Mammary epithelial cell (primary cell): Measurements from ENCODE around the genes TADA1 and XCL2.

- CAGE, long polyA plus RNA, result no peak
- RRBS, result 2% methylated on average over 19 of the region's 44 CpGs
Measured at GRCh38 chr1:166839739-166840093, 441 bp downstream of the POGK start.

DNA sequence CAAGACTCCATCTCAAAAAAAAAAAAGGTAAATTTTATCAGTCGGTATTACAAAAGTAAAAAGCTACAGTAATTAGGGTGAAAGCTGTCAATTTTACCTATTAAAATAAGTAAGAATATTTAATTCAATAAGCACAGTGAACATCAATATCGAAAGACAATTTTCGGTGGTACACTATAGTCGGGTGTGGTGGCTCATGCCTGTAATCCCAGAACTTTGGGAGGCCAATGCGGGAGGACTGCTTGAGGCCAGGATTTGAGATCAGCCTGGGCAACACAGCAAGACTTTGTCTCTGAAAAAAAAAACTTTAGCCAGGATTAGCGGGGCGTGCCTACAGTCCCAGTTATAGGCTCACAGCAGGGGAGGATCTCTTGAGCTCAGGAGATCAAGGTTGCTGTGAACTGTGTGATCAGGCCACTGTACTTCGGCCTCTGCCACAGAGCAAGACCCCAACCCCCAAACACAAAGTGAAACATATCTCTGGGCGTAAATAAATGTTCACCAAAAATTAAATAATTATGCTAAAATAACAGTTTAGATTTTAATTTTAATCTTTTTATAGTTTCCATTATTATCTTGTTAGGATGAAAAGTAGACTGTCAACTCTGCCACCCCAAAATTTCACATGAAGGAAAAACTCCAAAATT is 1.6 kb downstream of the TADA1 start:
- CAGE, long polyA plus RNA, result no peak
- RRBS, result no CpG with 5 or more reads among the region's 9 CpGs

- CAGE, long polyA plus RNA, result no peak
- RRBS, result under 1% methylated on average over 14 of the region's 46 CpGs
Measured at GRCh38 chr1:166876141-166876793, at the start of gene TADA1. TADA1 (minus strand) TSS chr1:166876264.

DNA sequence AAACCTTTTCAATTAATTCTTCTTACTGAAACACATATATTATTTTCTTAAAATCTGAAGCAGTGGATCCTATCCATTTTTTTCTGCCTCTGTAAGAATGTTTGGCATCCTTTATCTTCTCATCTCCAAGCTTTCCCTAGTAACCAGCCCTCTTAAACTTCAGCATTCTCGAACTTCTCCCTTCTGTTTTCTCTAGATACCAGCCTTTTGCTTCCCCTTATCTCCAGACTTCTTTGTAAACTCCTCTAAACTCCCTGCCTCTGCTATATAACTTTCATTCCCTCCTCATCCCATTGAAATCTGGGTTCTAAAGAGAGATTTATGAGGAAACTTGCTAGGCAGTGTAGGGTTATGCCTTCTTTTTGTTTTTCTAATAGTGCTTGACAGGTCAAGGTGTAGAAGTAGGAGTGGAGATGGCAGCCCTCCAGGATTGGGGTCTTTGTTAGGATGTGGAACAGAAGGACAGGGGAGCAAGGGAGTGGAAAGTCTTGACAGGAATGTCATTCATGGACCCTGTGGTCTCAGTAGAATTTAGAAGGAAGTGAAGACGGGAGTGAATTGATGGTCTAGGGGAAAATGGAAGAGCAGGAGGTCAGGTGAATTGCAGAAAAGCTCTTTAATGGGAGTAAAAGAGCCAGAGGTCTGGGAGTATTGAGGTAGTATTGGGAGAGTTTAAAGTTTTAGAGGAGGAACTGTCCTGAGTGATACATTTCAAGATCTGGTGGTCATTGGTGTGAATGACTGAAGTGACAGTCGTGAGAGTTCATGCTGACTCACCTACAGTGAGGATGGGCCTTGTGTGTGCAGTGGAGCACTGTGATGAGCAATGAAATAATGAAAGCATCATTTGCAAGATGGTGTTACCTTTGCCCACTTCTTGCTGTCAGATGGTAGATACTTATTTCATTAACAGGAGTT is 28.6 kb downstream of the POU2F1 start:
- CAGE, long polyA plus RNA, result no peak
- RRBS, result no CpG with 5 or more reads among the region's 3 CpGs

- CAGE, long polyA plus RNA, result no peak
Measured at GRCh38 chr1:167270163-167270746, 49.6 kb downstream of the POU2F1 start.

- CAGE, long polyA plus RNA, result no peak
- RRBS, result no CpG with 5 or more reads among the region's 2 CpGs
Measured at GRCh38 chr1:167276242-167276910, 55.7 kb downstream of the POU2F1 start.

DNA sequence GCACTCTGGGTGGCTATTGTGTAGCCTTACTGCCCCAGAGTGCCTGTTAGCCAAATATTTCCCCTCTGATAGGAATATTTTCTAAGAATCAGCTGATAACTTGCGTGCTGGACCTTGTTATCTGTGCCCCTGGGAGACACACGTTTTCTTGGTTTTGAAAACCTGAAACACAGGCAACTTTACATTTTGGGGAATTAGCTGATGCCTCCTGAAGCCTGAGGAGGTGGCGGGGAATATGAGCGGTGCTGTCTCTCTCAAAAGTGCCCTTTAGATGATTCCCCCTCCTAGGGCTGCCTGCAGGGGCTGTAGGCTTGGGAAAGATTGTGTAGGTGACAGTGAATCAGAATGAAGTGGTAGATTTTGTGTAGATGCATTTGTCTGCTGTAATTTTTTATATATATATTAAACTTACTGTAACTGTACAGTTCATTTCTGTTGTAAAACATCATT is 91.4 kb downstream of the CD247 start:
- CAGE, long polyA plus RNA, result no peak
- RRBS, result no CpG with 5 or more reads among the region's 4 CpGs

- CAGE, long polyA plus RNA, result no peak
- RRBS, result no CpG with 5 or more reads among the region's 5 CpGs
Measured at GRCh38 chr1:167515243-167515894, 3.0 kb downstream of the CD247 start.

DNA sequence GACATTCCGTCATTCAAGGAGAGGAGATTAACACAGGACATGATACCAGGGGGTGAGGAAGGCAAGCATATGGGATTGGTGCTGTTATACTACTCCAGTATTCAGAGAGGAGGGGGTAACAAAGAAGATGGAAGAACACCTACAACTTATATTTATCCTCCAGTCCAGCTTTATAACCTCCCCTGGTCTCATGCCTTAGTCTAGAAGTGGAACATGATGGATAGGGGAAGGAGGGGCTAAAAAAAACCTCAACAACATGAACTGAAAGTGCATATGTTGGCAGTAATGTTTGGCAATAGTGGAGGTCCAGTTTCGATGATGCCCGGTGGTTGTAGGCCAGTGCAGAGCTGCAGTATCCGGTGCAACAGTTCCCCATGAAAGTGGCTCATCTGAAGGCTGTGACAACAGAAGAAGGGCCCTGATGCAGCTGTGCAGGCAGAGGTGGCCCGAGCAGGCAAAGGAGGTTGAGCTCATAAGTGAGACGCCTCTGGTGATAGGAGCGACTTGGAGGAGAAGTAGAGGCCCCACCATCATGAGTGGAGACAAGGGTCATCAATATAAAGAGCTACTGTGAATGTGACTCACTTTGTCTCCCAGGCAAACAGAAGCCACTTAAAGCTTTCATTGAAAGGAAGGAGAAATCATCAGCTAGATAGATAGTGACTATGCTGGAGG is 10.0 kb upstream of the CREG1 start:
- CAGE, long polyA plus RNA, result no peak
- RRBS, result no CpG with 5 or more reads among the region's 7 CpGs

DNA sequence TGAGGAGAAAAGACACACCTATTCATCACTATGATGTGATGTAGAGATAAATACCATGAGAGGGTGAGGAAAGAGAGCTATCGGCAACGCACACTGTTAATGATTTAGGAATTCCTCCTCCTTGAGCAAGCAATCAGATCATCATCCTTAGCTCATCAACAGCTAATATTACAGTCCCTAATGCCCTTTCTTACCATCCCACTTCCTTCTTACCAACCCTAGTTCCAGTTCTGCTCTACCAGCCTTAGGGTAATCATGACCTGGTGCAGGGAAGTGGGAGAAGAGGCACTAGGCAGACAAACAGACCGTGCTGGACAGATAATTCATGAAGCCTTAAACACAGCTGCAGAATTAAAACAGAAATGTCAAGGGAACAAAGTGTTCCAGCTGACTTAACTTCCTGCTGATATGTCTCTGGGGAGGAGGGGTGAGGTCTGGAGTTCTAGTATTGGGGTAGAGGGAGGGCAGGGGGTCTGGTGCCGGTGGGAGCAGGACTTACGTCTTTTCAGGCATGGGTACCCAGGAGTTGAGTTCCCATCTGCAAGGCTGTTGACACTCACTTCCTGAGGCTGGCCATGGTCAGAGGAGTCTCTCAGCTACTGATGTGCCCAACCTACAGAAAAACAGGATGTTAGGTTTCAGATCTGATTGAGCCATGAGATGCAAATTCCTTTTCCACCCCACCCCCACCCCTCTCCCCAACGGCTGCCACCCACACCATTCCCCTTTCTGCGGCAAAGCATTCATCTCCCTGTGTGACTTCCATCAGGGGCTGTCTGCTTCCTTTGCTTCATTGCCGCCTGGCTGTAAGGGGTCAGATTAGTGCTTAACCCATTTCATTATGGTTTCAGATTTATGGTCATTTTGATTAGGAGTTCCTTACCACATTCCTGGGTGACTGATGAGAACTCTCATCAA is 12.6 kb upstream of the RCSD1 start:
- CAGE, long polyA plus RNA, result no peak
- RRBS, result no CpG with 5 or more reads among the region's 8 CpGs

DNA sequence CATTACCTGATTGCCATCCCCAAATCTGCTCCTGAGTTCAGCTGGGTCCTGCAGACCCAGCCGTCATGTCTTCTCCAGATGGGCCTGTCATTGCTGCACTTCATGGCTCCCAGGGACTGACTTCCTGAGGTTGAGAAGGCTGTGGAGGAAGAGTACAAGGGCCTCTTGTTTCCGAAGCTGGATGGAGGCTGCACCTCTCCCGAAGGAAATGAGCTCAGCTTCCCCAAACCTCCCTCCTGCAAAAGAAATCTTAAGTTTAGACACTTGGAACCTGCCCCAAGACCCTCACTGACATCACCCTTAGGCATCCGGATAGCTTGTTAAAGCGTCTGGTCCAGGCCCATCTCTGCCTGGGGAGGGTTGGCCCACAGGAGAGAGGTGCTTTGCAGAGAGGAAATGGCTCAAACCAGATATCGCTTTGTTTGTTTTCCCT is 24.9 kb downstream of the RCSD1 start:
- CAGE, long polyA plus RNA, result no peak
- RRBS, result no CpG with 5 or more reads among the region's 6 CpGs

DNA sequence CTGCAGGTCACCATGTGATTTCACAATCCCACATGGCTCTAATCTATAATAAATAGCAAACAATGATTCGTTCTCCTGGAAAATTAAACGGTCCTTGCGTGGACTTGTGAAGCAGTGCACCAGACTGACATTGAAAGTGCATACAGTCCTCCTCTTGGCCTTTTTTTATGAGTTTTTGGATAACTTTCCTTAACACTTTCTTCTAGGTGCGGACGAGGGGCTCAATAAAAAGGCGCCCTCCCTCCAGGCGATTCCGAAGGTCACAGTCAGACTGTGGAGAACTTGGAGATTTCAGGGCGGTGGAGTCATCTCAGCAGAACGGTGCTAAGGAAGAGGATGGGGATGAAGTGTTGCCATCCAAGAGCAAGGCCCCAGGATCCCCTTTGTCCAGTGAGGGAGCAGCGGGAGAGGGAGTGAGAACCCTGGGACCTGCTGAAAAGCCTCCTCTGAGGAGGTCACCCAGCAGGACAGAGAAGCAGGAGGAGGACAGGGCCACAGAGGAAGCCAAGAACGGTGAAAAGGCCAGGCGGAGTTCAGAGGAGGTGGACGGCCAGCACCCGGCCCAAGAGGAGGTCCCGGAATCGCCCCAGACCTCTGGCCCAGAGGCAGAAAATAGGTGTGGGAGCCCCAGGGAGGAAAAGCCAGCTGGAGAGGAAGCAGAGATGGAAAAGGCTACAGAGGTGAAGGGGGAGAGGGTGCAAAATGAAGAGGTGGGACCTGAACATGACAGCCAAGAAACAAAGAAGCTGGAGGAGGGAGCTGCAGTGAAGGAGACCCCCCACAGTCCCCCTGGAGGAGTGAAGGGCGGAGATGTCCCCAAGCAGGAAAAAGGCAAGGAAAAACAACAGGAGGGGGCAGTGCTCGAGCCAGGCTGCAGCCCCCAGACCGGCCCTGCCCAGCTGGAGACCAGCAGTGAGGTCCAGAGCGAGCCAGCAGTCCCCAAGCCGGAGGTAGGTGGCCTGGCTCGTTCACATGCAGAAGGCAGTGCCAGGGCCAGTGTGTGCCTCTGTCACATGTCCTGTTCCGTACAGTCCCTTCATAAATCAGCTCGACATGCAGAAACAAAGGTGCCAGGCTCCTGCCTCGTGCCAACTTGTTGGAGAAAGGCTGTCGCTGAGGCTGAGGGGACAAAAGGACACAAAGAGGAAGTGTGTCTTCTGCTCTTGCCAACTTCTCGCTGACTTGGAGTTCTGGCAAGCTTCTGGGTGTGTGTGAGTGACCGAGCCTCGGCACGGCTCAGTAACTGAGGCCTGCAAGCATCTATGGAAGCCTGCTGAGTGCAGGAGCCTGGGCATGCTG is 24.4 kb upstream of the MPZL1 start:
- CAGE, long polyA plus RNA, result no peak
- RRBS, result 28% methylated on average over 3 of the region's 31 CpGs

DNA sequence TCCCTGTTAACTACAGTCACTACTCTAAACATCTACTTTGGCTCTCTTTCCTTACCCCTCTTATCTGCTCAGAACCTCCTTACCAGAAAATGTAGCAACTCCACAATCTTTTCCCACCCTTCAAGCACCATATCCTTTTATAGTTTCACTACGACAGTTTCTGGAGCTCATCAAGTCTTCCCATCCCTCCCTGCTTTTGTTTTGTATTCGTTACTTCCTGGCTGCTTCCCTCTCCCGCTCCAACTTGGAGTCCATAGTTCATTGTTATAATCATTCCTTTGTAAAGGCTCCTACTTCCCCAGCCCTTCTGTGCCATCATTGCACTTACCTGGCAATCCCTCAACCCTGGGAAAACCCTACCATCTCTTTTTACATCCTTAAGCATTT is 18.0 kb downstream of the MPZL1 start:
- CAGE, long polyA plus RNA, result no peak
- RRBS, result no CpG with 5 or more reads among the region's 3 CpGs

GRCh38 chr1:167787800-167788441 is 66.1 kb downstream of the MPZL1 start:
- CAGE, long polyA plus RNA, result no peak
- RRBS, result no CpG with 5 or more reads among the region's 7 CpGs

DNA sequence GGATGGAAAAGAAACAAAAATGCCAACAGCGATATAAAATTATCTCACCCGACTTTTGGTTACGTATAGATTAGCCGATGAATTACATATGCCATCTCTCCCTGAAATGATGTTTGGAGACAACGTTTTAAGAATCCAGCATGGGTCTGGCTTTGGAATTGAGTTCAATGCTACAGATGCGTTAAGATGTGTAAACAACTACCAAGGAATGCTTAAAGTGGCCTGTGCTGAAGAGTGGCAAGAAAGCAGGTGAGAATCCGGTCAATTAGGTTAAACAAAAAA is 5.0 kb downstream of the TIPRL start:
- CAGE, long polyA plus RNA, result no peak
- RRBS, result no CpG with 5 or more reads among the region's 7 CpGs

DNA sequence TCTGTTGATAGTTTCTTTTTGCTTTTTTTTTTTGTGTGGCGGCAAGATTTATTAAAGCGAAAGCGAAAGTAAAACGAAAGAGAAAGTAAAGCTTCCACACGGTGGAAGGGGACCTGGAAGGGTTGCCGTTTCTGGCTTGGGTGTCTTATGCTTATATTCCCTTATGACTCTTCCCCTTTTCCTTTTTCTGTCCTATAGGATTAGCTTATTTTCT is 67.7 kb downstream of the TBX19 start:
- CAGE, long polyA plus RNA, result no peak
- RRBS, result no CpG with 5 or more reads among the region's 6 CpGs

DNA sequence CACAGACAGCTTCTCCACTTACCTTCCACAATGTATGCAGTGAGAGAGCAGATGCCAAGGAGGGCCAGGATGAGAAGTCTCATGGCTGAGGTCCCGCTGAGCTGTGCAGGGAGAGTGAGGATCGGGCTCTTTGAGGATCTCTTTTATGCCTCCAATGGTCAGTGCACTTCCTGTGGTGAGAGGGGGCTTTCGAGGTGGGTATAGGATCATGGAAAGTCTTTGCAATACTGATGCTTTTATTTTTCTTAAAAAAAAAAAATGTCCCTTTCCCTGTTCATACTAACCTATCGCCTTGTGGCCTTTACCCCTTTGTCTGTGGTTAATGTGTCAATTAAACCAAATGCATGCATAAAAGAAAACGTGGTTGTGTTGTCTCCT is at the start of gene XCL2:
Gene XCL2 (minus strand): TSS at position 116 of the 378 bp plus-strand sequence.
- CAGE, long polyA plus RNA, result no peak
- RRBS, result no CpG with 5 or more reads among the region's 5 CpGs

- CAGE, long polyA plus RNA, result no peak
- RRBS, result no CpG with 5 or more reads among the region's 7 CpGs
Measured at GRCh38 chr1:168907011-168907658, 178.1 kb upstream of the DPT start.

DNA sequence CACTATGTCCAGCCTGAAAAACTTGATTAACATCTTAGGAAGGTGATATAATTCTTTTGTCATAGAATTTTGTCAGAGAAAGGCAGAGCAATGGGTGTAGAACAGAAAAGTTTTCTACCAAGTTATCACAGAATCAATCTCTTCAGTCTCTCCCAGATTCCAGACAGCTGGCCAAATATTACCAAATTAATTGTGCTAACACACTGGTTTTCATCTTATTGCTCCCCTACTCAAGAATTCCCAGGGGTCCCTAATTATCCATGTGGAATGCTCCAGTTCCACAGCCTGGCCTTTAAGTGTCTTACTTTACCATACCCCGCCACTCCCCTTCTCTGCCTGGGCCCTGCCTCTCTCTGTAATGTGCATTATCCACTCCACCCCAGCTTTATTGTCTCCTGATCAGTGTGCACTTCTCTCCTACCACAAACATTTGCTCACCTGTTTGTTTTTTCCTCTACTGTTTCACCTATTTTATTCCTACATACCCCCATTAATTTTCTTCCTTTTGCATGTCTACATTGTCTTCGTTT is 33.6 kb upstream of the ATP1B1 start:
- CAGE, long polyA plus RNA, result no peak
- RRBS, result no CpG with 5 or more reads among the region's 2 CpGs

GRCh38 chr1:169102457-169103022 is 4.0 kb upstream of the ATP1B1 start:
- CAGE, long polyA plus RNA, result no peak
- RRBS, result no CpG with 5 or more reads among the region's 8 CpGs